Measurements from ENCODE around the genes OR6X1, OR8B2, CCDC15 and SLC37A2.

- PRO-cap: no peak
These were observed 28.8 kb downstream of the CLMP start for GRCh38 chr11:123165964-123166839.

- PRO-cap: no peak
These were observed 106.8 kb upstream of the CLMP start for GRCh38 chr11:123301656-123302345.

DNA sequence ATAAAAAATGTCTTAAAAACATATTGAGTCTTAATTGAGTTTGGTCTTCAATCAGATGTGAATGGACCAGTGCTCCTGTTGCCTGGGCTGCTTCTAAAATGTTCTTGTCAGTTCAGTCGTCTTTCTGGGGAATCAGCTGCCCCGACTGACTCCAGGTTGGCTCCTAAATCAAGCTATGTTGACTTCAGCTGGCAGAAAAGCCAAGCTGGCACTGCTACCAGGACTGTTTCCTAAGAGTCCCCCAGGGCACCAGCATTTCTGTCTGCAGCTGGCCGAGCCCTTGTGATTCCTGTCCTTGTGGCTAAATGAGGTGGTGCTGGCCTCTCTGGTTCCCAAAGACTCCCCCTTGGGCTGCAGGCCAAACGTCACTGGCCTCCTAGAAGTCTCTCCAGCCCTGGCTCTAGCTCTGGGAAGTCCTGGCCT lies 31.0 kb downstream of the GRAMD1B start:
- PRO-cap: no peak

DNA sequence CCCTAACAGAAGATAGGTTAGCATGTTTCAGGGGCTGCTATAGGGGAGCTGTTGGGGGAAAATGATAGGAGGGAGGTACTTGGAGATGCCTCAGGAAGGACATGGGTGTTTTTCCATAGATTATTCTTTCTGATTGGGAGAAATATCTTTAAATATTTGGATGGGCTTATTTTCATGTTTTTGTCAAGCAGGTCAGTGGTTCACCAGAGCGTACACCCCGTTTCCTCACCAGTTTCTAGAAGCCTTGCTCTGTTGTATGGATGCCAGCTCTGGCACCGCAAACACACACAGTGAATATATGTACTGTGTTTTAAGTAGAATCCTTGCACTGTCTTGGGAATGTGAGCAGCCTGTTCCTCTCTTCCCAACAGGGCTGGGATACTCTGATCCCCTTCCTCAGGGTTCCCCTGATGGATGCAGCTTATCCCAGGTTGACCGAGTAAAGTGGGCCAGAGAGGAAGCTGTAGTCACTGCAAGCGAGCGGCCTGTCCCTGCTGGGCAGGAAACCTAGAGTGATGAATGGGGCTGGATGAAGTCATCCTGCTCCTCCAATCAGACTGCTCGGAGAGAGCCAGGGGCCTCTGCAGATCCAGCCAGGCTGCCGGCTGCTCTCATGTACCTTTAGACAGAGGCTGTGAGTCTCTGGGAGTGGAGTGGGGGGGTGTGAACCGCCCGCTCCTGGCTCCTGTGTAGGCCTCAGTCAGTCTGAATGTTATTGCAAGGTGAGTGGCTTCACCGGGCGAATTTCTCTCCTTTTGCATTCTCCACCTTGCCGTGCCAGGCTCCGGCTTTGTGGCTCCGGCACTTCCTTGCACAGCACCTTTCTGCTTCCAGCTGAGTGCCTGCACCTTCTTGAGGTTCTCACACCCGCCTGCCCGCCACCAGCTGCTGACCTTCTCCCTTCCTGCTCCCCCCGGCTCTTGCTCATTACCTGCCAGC lies 79.5 kb downstream of the GRAMD1B start:
- PRO-cap: no peak

GRCh38 chr11:123525464-123526096 lies 95.5 kb downstream of the GRAMD1B start:
- PRO-cap: no peak

- PRO-cap: no peak
These were observed 112.1 kb downstream of the SCN3B start for GRCh38 chr11:123542334-123542772.

- PRO-cap: no peak
These were observed 109.8 kb downstream of the SCN3B start for GRCh38 chr11:123544456-123545190.

- PRO-cap: no peak
These were observed 95.2 kb downstream of the SCN3B start for GRCh38 chr11:123559136-123559793.

- PRO-cap: no peak
These were observed at the start of gene OR6X1 for GRCh38 chr11:123754337-123754789. Gene OR6X1, minus strand, starts transcription at chr11:123754518.

DNA sequence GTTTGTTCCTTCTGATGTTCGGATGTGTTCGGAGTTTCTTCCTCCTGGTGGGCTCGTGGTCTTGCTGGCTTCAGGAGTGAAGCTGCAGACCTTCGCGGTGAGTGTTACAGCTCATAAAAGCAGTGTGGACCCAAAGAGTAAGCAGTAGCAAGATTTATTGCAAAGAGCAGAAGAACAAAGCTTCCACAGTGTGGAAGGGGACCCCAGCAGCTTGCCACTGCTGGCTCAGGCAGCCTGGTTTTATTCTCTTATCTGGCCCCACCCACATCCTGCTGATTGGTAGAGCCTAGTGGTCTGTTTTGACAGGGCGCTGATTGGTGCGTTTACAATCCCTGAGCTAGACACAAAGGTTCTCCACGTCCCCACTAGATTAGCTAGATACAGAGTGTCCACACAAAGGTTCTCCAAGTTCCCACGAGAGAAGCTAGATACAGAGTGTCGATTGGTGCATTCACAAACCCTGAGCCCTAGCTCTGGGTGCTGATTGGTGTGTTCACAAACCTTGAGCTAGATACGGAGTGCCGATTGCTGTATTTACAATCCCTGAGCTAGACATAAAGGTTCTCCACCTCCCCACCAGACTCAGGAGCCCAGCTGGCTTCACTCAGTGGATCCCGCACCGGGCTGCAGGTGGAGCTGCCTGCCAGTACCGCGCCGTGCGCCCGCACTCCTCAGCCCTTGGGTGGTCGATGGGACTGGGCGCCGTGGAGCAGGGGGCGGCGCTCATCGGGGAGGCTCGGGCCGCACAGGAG lies 12.9 kb upstream of the OR10D3 start:
- PRO-cap: no peak

DNA sequence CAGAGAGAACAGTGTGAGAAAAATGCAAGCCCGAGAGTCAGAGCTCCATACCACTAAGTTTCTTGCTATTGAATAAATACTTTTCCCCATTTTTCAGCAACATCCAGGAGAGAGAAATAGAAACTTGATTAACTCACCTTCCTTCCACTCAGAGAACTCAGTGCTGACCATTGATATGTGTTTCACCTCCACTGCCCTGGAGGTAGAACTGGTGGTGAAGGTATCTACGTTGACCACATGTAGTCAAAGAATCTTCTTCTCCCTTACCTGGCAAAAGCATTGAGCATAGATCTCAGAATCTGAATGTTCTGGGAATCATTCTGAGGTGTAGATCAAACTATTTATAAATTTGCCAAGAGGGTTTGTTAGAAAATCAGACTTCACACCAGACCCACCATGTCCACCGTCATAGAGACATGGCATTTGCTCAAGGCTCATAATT lies at the start of gene OR8B2:
OR8B2 (minus strand) TSS at position 263 of the 442 bp plus-strand sequence.
- PRO-cap: no peak

DNA sequence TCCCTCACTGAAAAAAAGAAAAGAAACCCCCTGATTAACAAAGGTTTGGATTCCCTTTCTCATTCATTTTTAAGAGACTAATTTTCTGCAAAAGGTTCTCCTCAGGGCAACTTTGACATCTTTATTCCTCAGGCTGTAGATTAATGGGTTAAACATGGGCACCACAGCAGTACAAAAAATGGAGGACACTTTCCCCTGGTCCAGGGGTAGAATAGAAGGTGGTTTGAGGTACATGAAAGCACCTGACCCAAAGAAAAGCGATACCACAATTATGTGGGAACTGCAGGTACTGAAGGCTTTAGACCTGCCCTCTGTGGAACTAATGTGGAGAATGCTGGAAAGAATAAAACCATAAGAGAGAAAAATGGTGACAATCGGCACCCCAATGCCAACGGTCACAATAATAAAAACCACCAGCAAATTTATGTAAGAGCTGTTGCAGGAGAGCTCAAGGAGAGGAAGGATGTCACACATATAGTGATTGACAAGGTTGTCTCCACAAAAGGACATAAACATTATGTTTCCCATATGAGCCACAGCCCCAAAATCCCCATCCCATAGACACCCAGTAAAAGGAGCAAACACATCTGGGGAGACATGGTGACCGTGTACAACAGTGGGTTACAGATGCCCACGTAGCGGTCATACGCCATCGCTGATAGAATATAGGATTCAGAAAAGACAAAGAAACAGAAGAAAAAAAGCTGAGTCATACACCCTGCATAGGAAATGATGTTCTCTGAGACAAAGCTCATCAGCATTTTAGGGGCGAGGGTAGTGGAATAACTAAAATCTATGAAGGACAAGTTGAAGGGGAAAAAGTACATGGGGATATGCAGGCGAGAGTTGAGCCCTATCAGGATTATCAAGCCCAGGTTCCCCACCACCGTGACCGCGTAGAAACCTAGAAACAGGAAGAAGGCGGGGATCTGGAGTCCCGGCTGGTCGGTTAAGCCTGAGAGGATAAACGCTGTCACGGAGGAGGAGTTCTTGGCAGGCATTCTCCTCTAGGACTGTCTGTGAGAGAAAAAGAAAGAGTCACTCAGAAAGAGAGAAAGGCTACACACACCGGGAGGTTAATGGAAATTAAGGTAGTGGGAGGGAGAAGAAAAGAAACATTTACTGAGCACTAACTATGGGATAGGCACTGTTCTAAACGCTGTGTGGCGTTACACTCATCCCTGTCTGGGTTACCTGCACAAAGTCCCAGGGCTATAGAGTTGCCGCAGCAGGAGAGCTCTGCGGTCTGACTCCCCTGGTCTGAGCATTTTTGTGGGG lies 35.9 kb upstream of the OR8B8 start:
- PRO-cap: no peak

DNA sequence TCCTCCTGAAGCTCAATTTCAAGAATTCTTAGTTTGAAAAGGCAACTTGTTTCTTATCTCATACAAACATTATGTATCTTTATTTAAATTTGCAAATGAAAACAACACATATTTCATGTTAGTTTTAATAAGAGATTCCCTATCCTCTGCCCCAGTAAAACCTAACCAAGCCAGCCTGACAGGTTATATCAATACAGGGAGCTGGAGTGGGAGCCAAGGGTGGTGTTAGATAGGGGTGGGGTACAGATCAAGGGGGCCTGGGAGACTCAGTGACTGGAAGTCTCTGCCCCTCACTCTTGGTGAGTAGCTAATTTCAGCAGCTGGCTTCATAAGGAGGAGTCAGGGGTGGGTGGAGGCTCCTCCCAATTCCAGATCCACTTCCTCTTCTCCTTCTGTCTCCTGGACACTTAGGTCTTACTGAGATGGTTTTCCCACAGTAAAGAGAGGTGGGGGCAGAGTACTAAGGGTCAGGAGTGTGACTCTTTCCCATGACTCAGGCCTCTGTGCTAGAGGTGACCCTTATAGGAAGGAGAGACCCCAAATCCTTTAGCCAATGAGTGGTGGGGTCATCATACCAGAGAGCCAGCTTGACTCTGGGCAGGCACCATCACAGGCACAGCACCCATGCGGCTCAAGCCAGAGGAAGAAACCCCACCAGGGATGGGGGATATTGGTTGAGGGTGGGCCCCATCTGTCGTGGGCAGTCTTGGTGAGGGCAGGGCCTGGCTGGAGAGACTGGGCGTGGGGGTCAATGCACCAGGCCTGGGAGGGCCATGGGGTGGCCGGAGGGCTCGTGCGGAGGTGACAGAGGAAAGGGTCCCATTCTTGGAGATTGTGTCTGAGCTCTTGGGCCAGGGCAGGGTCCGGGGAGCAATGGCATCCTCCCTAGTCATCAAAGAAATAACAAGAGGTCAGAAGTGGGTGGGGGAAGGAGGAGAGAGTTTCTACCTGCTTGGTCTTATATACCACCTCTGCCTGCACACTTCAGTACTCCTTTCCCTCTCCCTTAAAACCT lies 1.3 kb upstream of the VSIG2 start:
- PRO-cap: no peak

GRCh38 chr11:124754476-124755138 lies 2.6 kb upstream of the VSIG2 start:
- PRO-cap: no peak

GRCh38 chr11:124863034-124863360 lies 2.2 kb upstream of the ROBO3 start:
- PRO-cap: no peak

DNA sequence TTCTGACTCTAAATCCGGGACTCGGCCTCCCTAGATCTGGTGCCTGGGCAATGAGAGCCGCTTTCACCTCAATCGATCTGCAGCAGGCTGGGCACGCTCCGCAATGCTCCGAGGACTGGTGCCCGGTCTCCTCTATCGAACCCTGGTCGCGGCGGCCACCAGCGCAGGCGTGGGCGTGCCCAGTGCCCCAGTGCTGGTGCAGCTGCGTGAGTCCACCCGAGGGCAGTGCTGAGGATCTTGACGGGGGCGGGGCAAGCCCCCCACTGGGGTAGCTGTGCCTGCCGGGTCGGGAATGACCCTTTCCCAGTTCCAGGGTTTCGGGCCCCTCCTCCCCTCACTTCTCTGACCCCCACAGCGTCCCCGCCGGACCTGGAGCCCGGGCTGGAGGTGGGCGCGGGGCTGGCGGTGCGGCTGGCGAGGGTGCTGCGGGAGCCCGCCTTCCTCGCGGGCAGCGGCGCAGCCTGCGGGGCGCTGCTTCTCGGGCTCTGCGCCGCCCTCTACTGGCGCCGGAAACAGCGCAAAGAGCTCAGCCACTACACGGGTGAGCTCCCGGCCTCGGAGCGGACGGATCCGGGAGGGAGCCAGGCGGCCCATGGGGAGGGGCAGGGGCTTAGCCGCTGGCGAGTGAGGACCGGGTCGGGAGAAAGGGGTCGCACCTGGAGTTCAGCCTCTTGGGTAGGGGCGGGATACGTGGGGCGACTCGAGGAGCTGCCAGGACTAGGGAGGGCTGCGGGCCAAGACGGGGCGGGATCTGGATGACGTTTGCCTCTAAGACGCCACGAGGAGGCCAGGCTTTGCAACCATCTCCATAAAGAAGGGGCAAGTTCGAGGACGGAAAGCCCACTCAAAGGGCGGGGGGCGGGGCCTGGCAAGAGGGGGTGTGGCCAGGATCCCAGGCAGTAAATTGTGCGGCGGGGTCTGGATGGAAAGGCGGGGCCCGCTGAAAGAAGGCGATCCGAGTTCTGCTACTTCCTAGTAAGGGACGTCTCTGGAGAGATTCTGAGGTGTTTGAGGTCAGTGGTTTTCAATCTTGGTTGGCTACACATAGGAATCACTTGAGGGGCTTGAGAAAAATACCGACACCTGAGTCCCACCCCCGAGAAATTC lies 11.0 kb downstream of the ROBO3 start:
- PRO-cap: no peak

GRCh38 chr11:124953802-124954634 lies at the start of gene CCDC15:
Gene CCDC15, plus strand, starts transcription at chr11:124954202.
- PRO-cap: no peak

DNA sequence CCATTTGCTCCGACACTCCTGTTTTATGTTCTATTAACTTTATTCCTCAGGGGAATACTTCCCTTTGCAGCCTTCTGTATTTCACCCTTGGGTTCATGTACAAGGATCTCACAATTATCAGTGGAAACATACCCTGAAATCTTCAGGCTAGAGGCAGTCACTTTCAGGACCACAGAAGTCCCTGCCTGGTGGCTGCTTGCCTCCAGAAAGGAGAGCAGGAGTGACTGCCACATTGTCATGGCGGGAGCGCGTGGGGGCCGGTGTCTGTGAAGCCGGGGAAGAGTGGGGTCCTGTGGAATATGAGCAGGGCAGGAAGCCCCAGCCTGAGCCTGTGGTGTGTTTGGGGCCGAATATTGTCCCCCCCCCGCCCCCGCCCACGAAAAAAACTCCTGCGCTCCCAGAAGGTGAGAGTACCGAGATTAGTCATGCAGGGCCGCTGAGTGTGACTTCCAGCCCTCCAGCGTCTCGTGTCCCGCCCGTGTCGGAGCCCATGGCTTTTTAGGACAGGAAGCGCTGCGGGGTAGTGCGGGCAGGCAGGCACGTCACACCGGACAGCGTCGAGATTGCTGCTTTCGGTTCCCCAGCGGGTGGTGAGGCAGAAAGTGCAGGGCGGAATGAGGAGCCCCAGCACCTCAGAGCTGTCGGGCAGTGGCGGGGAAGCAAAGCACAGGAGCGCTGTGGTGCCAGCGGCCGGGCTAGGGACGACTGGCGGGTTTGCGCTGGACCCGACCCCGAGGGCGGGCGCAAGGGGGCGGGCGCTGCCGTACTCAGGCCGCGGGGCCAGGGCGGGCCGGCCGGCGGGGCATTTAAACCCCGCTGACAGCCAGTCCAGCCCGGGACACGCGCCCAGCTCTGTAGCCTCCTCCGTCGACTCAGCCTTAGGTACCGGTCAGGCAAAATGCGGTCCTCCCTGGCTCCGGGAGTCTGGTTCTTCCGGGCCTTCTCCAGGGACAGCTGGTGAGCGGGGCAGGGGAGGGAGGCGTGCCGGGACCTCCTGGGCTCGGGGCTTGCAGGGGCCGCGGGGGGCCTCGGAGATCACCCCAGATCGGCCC lies at the start of gene SLC37A2:
SLC37A2 (plus strand) TSS at position 836 of the 1,052 bp plus-strand sequence.
- PRO-cap: no peak

DNA sequence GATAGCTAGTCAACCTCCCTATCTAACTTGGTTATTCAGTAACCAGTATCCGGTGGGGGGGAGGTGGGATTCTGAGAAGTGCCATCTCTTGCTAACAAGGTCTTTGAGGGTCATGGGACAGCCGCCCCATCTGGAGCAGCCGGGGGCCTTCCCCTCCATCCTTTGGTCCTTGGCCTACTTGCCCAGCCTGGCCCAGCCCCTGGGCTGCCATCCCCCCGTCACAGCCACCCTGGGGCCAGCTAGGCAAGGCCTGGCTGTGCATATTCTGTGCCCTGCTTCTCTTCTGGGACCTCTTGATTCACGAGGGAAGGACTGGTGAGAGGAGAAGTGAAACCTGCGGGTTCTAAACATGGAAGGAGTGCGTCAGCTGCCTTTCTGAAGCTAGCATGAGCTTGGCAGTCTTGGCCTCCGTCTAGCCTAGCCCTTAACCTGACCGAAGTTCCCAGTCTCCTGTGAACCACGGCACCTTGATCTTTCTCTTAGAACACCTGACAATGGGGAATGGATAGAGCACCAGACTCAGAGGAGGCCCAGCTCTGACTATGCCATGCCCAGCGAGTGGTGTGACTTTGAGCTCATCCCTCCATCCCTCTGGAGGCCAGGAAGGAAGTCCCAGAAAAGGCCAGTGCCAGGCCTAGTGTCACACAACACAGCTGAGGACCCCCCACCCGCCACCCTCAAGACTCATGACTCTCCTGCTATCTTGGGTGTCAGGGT lies 9.4 kb downstream of the SLC37A2 start:
- PRO-cap: no peak

DNA sequence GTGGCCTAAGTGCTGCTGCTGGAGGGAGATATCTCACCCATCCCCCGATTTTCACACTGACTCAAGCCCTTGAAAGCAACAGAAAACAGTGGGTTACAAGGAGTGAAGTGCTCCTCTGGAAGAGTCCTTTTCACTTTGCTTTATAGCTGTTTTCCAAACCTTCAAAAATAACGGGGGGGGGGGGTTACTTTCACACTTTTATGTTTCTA lies 843 bp downstream of the TMEM218 start:
- PRO-cap: no peak